A549 (cell line): ENCODE data around the gene KISS1R.

DNA sequence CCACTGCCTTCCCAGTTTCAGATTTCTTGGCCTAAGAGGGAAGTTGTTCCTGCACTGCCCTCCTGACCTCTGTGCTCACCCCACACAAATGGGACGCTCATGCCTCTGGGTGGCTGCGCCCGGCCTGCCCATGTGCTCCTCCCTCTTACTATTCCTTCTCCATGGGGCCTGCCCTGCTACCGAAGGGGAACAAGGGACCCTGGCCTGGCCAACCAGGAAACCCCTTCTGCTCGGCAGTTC is 5.2 kb upstream of the PLPP2 start:
- PRO-cap = no peak
CAGE:
- cytosol, long polyA plus RNA = no peak
- long polyA plus RNA = no peak
- nucleus, long polyA plus RNA = no peak

DNA sequence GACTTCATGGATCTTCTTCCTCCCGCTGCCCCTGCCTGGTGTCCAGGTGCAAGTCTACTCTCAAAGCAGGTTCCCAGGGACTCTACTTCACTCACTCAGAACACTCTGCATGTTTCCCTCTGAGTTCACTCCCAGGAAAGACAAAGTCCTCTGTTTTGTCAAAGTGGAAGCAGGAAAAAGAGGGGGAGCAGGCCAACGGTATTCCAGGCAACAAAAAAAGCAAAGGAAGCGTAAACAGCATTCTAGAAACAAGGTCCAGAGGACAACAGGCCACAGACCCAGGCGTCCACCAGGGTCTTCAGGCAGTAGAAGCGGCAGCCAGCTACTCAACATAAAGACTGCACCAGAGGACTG is 3.1 kb downstream of the MIER2 start:
- PRO-cap = no peak
CAGE:
- cytosol, long polyA plus RNA = no peak
- long polyA plus RNA = no peak
- nucleus, long polyA plus RNA = no peak

DNA sequence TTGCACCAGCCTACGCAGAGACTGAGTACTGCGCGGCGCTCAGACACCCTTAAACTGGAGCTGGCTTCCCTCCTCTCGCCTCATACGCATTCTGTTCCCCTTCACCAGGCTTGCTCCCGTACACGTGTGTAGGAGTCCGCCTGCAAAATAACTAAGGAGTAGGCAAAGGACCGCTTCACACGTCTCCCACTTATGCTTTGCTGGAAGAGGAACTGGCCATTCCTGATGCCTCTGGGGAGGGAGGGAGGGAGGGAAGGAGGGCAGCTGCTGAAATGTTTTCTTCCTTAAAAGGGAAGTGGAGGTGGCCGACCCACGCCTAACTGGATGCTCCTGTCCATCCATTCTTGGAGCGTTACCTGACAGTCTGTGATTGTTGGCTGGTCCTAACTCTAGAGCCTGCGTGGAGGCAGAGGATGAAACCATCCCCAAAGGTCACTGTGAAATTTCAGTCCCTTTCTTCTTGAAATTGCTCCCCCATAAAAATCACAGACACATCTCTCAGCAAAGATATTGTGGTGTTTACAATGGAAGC is 7.5 kb downstream of the THEG start:
- PRO-cap = no peak
CAGE:
- cytosol, long polyA plus RNA = no peak
- long polyA plus RNA = no peak
- nucleus, long polyA plus RNA = no peak

DNA sequence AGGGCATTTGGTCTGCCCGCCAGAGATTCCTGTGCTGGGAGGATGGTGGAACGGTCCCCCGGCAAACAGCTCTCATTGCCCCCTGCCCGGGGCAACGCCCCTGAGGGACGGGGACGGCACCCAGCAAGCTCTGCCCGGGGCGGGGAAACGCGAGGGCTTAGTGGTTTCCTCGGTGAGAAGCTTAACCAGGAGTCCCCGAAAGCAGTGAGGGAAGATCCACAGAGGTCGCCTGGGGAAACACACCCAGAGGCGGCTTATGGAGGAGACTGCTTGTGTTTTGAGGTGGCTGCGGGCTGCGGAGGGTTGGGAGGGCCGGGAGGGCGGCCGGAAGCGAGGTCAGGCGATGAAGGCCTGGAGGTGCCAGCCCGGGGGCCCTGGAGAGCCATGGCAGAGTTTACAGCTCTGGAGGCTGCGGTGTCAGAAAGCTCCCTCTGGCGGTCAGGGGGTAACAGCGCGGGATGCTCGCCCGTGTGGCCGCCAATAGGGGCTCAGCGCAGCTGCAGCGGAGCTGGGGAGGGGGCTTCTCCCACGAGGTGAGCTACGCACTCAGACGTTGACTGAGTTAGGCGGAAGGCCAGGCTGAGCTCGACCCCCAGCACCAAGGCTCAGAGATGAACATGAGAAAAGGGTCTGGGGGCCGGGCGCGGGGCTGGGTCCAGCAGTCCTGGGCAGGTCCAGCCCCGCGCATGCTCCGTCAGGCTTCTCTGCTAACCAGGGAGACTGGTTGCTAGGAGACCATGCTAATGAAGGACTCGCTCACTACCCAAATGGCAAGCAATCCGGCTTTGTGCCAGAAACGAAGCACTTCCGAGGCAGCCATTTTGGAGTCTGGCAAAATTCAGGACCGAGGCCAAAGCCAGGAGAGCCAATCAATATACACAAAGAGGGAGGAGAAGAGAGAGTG is 605 bp upstream of the TPGS1 start:
- PRO-cap = bidirectional peak, plus-strand start outside the sequence, minus-strand start at position 706 of the sequence
CAGE:
- cytosol, long polyA plus RNA = no peak
- long polyA plus RNA = no peak
- nucleus, long polyA plus RNA = no peak

GRCh38 chr19:508078-508565 is 825 bp downstream of the TPGS1 start:
- PRO-cap = no peak
CAGE:
- cytosol, long polyA plus RNA = no peak
- long polyA plus RNA = no peak
- nucleus, long polyA plus RNA = no peak

DNA sequence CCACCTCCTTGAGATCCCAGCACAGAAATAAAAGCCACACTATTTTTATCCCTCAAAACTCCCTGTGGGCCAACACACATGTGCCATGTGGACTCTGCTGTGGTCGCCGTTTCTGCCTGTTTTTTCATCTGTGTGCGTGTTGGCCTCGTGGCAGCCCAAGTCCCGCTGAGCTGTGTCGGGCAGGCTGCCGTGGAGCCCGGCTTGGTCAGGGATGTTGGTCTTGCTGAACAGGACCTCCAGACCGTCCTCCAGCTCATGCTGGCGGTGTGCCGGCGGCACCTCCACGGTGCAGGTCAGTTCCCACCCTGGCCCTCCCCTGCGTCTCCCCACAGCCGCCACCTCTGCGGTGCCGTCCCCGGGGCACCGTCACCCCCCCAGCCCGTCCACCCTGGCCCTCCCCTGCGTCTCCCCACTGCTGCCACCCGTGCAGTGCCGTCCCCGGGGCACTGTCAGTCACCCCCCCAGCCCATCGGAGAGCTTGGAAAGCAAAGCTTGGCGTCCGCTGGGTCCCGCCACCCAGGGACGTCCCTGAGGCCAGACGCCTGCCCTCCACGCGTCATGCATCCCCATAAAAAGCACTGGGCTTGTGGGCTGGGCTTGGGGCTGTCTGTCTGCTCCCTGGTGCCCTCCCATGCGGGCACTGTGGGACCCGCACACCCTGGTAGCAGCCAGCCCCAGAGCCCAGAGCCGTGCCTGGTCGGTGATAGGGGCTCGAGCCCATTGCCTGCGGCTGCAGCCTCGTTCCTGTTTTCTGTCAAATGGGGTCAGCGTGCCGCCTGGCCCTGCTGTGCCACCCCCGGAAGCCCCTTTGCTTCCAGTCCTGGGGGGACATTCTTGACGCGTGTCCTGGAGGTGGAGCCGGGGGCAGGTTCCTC is 4.6 kb upstream of the GZMM start:
- PRO-cap = no peak
CAGE:
- cytosol, long polyA plus RNA = no peak
- long polyA plus RNA = no peak
- nucleus, long polyA plus RNA = no peak

- PRO-cap = bidirectional peak, plus-strand start at chr19:662435, minus-strand start at chr19:662224
CAGE:
- cytosol, long polyA plus RNA = no peak
- long polyA plus RNA = no peak
- nucleus, long polyA plus RNA = no peak
These were observed 881 bp downstream of the RNF126 start for GRCh38 chr19:662084-662582.

DNA sequence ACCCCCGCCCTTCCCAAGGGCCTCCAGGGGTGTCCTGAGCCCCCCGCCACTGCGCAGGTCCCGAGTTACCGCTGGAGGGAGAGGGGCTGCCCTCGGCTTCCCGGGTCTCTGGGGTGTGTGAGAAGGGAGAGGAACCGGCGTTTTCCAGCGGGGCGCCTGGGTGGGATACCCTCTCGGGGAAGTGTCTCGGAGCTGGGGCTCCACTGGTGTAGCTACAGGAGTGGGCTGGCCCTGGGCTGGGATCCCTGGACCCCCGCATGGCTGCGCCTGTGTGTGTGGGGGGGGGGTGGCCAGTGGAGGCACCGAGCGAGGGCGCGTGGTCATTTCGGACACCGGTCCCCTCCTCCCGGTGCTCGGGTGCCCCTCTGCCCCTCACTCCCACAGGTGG is 894 bp downstream of the PALM start:
- PRO-cap = no peak
CAGE:
- cytosol, long polyA plus RNA = no peak
- long polyA plus RNA = no peak
- nucleus, long polyA plus RNA = no peak

DNA sequence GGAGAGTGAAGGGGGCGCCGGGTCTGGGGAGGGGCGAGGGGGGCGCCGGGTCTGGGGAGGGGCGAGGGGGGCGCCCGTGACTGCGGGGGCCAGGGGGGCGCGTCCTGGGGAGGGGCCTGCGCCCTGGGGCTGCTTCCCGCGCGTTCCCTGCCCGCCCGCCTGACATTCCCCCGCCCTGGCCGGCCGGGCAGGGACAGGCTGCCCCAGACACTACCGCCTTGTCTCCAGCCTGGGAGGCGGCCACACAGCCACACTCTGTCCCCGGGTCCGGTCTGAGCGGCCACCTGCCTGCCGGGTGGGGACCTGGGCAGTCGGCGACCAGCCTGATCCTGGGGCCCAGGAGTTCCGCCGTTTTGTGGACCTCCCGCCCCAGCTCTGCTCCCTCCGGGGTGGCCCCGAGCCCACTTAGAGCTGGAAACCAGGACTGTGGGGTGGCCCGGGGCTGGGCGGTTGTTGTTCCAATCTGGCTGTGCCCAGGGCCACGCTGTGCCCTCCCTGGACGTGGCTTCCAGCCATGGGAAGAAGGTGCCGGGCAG is 11.9 kb downstream of the PALM start:
- PRO-cap = no peak
CAGE:
- cytosol, long polyA plus RNA = no peak
- long polyA plus RNA = no peak
- nucleus, long polyA plus RNA = no peak

GRCh38 chr19:726782-727425 is 18.2 kb downstream of the PALM start:
- PRO-cap = no peak
CAGE:
- cytosol, long polyA plus RNA = no peak
- long polyA plus RNA = no peak
- nucleus, long polyA plus RNA = no peak

GRCh38 chr19:744759-745076 is 6.2 kb upstream of the MISP start:
- PRO-cap = no peak
CAGE:
- cytosol, long polyA plus RNA = no peak
- long polyA plus RNA = no peak
- nucleus, long polyA plus RNA = no peak

- PRO-cap = no peak
CAGE:
- cytosol, long polyA plus RNA = no peak
- long polyA plus RNA = no peak
- nucleus, long polyA plus RNA = no peak
These were observed 18.4 kb upstream of the PTBP1 start for GRCh38 chr19:778702-779416.

- PRO-cap = no peak
CAGE:
- cytosol, long polyA plus RNA = no peak
- long polyA plus RNA = no peak
- nucleus, long polyA plus RNA = no peak
These were observed 10.6 kb downstream of the PLPPR3 start for GRCh38 chr19:810901-811815.

GRCh38 chr19:811816-812499 is 9.8 kb downstream of the PLPPR3 start:
- PRO-cap = no peak
CAGE:
- cytosol, long polyA plus RNA = no peak
- long polyA plus RNA = no peak
- nucleus, long polyA plus RNA = no peak

GRCh38 chr19:859819-860213 is 352 bp downstream of the CFD start:
- PRO-cap = no peak
CAGE:
- cytosol, long polyA plus RNA = no peak
- long polyA plus RNA = no peak
- nucleus, long polyA plus RNA = no peak

- PRO-cap = no peak
CAGE:
- cytosol, long polyA plus RNA = no peak
- long polyA plus RNA = no peak
- nucleus, long polyA plus RNA = no peak
These were observed 9.9 kb downstream of the CFD start for GRCh38 chr19:869152-869954.

DNA sequence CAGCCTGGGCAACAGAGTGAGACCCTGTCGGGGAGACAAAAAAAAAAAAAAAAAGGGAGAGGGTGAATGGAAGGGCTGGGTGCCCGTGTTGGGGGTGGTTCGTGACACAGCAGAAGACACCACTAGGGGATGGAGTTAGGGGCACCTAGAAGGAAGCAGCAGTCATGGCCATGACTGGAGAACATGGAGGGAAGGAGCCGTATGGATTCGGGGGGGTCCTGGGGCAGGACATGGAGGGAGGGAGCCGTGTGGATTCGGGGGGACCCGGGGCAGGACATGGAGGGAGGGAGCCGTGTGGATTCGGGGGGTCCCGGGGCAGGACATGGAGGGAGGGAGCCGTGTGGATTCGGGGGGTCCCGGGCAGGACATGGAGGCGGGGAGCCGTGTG is 11.1 kb downstream of the CFD start:
- PRO-cap = no peak
CAGE:
- cytosol, long polyA plus RNA = no peak
- long polyA plus RNA = no peak
- nucleus, long polyA plus RNA = no peak

DNA sequence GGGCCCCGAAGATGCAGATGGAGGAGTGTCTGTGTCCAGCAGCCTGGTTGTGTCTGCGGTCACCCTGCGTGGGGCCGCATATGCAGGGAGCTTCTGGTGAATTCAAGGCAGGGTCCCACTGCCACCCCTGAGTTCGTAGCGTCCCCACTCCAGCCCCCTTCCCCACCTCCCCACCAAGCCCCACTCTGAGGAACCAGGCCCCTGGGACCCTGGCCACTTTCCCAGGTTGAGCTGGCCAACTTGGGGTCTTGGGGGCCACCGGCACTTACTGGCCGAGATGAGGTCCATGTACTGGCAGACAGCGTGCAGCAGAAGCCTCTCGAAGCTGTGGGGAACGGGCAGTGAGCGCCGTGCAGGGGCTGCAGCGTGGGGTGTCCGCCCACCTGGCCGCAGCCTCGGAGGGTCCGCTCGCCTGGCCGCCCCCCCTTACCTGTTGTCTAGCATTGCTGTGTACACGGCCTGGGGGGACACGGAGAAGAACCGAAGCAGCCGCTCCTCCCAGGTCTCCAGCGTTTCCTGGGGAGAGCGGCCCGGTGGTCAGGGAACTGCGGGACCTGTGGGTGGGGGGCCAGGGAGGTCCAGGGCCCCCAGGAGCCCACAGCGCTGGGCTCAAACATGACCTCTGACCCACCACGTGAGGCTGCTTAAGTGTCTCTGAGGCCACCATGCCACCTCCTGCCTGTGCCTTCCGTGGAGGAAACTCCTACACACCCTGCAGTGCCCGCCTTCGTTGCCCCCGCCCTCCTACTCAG is 6.4 kb upstream of the MED16 start:
- PRO-cap = no peak
CAGE:
- cytosol, long polyA plus RNA = no peak
- long polyA plus RNA = no peak
- nucleus, long polyA plus RNA = no peak

- PRO-cap = no peak
CAGE:
- cytosol, long polyA plus RNA = no peak
- long polyA plus RNA = no peak
- nucleus, long polyA plus RNA = no peak
These were observed at the start of gene KISS1R for GRCh38 chr19:916946-917542. TSS of gene KISS1R (plus strand) at chr19:917333.

GRCh38 chr19:918572-919183 is 1.5 kb downstream of the KISS1R start:
- PRO-cap = no peak
CAGE:
- cytosol, long polyA plus RNA = no peak
- long polyA plus RNA = no peak
- nucleus, long polyA plus RNA = no peak